Fallopian tube (tissue), 1 donor: Measurements from ENCODE around the gene CFL2.

DNA sequence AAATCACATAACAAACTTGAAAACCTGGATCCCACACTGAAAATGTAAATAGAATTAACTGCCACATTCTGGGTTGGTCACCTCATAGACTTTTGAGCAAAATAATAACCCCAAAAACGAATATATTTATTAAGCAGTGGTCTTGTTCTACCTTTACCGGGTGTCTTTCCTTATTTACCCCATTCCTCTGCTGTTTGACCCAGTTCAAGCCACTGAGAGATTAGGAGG, 360 bp upstream of the EGLN3 start:
- PRO-cap: no peak

- PRO-cap: no peak
Observed at GRCh38 chr14:34013376-34014203, 62.7 kb upstream of the EGLN3 start.

DNA sequence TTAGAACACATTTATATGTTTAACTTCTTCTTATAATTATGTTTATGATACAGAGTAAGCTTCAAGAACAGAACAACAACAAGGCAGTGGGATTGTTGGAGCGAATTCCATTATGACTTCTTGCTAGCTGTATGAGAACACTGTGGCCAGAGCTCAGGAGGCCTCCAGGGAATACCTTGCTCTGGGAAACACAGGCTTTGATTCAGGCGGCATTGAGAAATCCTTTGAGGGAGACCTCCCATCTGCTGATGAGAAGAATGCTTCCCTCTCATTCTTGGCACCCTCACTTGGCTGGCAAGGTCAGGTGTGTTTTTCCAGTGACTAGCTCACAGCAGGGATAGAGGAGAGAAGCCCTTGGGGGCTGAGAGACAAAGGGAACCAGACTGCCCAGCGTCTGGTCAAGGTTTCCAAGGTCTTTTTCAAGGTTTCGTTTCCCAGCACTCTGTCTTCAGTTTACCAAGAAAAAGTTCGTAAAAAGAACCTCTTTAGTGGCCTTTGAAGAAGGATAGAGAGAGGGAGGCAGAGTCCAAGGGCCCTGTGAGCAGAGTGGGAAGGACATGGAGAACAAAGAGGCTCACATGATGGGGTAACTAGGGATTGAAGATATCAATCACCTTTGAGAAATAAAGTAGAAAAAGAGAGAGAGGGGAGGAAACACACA, 82.5 kb downstream of the SPTSSA start:
- PRO-cap: unidirectional peak, plus-strand start at position 354 of the sequence

- PRO-cap: bidirectional peak, plus-strand start at chr14:34714228, minus-strand start at chr14:34714066; bidirectional peak, plus-strand start at chr14:34714762, minus-strand start at chr14:34714593
Observed at GRCh38 chr14:34714111-34715322, at the start of gene CFL2. Gene CFL2, minus strand, starts transcription at chr14:34714593.

- PRO-cap: no peak
Observed at GRCh38 chr14:34874259-34874446, 1.0 kb downstream of the BAZ1A start.

- PRO-cap: no peak
Observed at GRCh38 chr14:34930825-34931110, 52.0 kb upstream of the SRP54 start.

DNA sequence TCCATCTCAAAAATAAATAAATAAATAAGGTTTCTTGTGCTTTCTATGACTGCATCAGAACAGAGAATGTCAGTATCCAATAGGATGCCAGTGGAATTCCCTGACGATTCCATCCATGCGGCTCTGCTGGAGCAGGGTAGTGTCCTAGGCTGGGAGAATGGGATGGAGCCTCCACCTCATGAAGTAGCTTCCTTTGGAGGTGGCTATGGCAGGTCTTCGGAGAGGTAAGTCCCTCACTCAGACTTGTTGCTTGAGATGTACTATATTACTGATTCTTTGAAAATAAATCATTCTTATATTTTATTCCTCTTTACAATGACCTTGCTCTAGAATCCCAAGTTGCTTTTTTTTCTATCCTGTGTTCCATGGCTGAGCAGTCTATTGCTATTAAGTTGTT, 13.7 kb upstream of the PSMA6 start:
- PRO-cap: no peak

GRCh38 chr14:35287204-35288161, 4.7 kb upstream of the PSMA6 start:
- PRO-cap: no peak

DNA sequence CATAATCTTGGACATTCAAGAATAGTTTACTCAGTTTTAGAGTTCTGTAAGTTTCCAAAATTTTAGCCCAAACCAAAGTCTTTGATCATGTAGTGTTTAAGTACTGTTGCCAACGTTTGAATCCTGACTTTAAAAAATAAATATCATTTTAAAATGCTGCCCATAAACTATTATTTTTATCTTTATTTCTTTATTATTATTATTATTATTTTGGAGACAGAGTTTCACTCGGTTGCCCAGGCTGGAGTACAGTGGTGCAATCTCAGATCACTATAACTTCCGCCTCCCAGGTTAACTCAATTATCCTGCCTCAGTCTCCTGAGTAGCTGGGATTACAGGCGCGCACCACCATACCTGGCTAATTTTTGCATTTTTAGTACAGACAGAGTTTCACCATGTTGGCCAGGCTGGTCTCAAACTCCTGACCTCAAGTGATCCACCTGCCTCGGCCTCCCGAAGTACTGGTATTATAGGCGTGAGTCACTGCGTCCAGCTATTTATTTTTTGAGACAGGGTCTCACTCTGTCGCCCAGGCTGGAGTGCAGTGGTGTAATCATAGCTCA, 6.4 kb downstream of the PSMA6 start:
- PRO-cap: no peak

GRCh38 chr14:35326434-35326665, 34.2 kb downstream of the PSMA6 start:
- PRO-cap: no peak

DNA sequence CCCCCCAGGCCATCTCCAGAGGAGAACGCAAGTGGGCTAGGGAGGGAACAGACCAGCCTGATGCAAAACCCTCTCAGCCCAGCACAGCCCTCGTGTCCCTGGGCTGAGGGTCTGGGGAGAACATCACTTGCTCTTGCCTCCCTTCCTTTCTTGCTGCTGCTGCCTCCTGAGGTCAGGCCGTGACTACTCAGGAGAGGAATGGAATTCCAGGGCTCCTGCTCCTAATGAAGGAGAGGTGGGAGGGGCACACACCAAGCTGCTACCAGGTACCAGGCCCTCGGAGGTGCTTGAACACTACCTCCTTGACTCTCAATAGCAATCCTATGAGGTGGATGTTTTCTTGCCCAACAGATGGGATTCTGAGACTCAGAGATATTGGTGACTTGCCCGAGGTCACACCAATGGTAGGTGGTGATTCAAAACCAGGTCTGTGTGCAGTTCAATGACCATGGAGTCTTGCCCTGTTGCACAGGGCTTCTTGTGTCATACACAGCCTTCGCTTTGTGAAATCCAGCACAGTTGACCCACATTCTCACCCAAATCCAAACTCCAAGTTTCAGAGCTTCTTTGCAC, 45.6 kb downstream of the PSMA6 start:
- PRO-cap: no peak

DNA sequence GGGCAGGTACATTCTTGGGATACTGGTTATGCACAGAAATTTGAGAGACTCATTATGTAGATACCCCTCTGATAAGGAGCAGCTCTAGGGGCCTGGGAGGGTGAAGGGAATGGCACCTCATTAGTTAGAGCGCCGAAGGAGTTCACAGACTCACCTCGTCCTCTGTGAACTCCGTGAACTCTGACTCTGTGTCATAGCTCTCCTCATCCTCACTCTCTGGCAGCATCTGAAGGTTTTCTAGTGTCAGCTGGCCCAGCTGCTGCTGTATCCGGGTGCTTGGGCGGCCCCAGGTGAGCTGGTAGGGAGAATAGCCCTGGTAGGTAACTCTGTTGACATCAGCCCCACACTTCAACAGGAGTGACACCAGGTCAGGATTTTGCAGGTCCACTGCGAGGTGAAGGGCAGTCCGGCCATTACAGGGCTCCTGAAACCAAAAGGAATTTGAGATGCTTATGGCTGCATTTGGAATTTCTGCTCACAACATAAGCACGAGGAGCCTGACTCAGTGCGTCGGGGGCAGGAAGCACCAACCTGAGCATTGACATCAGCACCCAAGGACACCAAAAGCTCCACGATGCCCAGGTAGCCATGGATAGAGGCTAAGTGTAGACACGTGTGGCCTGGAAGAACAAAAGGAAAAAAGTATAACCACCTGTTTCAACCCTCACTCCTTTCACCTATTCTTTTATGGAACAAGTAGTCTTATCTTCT, 2.2 kb downstream of the NFKBIA start:
- PRO-cap: no peak

DNA sequence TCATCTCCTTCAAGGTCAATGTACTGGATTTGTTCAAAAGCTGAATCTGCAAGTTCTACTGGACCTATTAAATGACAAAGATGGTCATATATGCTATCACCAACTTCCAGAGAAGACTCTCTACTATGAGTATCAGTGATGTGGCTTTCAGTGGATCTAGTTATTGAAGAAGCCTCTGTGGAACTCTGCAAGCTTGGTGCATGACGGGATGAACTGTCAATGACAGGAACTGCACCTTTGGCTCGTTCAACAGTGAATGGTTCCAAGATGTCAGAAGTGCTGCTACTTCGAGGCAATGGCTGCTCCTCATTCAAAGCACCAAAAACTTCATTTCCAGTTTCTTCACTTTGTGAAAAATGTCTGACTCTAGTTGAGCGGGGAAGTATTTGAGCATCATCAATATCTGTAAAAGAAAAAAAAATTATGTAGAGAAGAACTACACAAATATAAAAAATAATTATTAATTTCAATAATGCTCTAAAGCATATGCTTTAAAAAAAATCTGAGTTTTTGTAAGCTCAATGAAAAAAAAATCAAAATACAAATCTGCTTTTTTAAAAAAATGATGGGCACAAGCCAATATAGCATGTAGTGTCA, 119.4 kb downstream of the RALGAPA1 start:
- PRO-cap: no peak

GRCh38 chr14:35808120-35808503, 983 bp downstream of the RALGAPA1 start:
- PRO-cap: no peak

DNA sequence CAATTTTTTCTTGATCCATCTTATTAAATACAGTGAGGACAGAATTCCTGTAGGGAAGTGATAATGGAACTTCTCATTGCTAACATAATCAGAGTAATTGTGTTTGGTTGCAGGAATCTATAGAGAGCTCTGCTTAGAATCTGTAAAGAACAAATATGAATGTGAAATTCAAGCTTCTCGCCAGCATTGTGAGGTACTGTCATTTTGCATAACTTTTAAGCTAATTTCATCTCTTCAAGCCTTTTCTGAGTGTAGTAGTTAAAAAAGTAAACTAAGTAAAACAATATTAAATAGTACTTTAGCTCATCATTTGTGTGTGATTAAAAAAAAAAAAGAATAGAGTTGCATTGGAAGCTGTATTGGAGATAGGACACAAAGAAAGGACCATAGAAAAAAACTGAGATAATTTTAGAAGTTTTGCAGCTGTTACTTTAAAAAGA, 8.6 kb downstream of the BRMS1L start:
- PRO-cap: no peak

- PRO-cap: no peak
Observed at GRCh38 chr14:35864849-35865128, 38.7 kb downstream of the BRMS1L start.

DNA sequence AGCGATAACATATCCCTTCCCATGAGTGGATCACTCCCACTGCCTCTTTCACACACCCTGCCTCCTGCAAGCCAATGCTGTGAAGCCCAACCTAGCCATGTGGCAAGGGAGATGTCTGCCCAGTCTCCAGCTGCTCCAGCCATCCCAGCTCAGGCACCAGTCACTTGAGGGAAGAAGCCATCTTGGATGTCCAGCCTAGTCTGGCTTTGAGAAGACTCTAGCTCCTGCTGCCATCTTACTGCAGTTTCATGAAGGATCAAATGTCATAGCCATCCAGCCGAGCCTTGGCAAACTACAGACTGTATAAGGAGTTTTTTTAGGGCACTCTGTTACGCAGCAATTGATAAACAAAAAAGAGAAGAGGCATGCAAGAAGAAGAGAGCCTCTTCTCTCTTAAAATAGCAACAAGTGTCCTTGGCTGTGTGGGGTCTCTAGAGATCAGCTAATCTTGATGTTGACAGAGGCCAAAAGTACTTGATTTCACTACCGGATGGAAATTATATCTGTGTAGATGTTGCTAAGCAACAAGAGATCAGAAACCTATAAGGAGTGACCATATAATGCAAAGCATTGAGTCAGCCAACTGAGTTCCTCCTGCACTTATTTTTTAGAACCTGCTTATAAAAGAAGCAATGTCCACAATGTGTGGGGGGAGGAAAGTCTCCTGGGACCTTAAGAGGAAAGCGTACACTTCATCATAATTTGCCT, 241.5 kb downstream of the BRMS1L start:
- PRO-cap: no peak

- PRO-cap: no peak
Observed at GRCh38 chr14:36279851-36280246, 40.6 kb downstream of the MBIP start.

DNA sequence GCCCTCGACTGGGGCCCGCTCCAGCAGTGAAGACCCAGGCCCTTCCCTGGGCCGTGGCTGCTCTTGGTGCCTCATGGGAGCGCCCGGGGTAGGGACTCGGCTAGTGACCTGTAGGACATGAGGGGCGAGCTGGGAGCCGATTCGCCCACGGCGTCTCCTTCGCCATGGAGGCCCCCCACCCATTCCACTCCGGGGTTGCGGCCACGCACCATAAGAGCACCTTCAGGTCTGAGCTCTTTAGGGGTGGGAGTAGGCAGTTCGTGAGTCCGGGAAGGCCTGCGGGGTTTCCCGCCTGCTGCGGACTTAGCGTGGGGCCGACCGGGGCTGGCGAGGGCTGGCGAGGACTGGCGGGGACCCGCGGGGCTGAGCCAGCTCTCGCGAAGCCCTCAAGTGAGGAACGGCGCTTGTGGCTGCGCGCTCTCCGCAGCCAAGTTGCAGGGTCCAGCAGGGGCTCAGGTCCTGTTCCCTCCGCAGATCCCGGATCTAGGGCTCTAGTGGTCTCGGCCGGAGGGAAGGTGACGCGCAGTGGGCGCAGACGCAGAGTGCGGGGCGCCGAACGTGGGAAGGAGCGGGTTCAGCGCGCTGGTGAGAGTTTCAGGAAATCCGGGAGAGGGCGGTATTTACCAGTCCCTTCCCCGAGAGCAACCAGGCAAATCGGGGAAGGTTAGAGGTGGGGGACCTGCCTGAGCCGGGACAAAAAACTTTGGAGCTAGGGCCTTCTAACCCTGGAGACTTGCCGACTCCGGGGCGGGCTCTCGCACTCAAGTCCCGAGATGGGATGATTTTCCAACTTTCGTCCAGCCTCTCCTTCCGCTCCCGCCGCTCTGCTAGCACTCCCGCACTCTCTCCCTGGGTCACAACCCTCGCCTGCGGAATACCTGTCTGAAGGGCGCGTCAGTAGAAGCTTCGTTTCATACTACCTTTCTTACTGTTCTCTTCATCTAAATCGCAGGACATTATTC, 13.9 kb upstream of the PAX9 start:
- PRO-cap: no peak

DNA sequence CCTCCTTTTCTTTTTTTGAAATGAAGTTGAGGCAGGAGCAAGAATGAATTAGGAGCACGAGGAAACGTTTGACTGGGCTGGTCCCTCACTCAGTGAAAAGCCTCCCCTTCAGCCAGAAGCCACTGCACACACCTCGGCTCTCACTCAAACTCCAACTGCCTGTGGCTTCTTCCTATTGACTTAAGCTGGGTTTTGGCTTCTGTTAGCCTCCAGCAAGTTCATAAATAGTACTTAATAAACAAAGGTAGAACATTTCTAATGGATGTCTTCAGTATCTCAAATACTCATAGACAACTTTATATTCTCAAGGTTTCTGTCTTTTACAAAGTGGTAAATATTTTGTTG, 21.7 kb downstream of the PAX9 start:
- PRO-cap: no peak